ENCODE measurements around a stretch of chr18.

DNA sequence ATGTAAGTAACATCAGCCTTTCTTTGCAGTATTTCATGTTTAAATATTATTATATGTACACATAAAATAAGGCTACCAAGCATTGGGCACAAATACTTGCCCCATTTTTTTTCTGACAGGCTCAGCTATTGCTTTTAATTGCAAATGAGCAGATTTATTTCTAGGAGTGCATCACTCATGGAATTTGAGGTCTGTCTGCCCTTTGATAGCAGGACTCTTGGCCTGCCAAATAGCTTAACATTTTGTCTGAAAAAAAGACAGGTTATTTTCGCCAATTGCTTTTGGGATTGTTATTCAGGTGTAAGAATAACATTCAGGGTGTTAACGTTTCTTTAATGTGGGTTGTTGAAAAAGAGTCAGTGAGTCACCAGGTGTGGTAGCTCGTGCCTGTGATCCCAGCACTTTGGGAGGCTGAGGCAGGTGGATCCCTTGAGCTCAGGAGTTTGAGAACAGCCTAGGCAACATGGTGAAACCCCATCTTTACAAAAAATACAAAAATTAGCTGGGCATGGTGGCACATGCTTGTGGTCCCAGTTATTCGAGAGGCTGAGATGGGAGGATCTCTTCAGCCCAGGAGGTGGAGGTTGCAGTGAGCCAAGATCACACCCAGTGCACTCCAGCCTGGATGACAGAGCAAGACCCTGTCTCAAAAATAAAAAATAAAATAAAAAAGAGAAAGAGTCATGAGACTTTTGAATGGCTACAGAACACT is 26.9 kb downstream of the GATA6 start:
- PRO-cap, 7 experiments: no peak in any of the 7 experiments
- RAMPAGE, long total RNA, 2 experiments: no peak in any of the 2 experiments

GRCh38 chr18:22268447-22268914 is 99.1 kb downstream of the GATA6 start:
- PRO-cap, 7 experiments: no peak in any of the 7 experiments
- RAMPAGE, long total RNA, 2 experiments: no peak in any of the 2 experiments

GRCh38 chr18:22314372-22314786 is 103.3 kb downstream of the CTAGE1 start:
- PRO-cap, 7 experiments: no peak in any of the 7 experiments
- RAMPAGE, long total RNA, 2 experiments: no peak in any of the 2 experiments

DNA sequence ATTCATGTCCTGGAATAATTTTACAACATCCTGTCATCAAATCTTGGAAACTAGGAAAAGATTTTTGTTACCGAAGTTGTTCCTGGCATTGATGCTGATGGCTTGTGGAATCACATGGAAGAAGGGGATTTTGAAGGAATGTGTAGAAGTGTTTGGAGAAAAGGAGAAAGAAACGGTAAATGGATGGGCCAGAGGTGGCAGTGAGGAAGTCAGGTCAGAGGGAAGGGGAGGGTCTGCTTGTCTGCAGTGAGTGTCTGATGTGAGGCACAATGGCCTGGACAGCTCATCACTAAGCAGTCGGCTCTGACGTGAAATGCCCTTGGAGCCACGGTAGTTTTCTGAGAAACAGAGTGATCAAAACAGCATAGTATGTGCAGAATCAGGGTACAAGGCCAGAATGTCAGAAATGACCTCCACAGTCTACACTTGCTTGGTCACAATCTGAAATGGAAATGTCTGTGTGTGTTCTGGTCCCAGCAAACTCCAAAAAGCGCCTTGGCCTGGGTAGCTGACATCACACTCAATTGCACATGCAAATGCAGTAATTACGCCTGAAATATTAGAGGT is 95.6 kb downstream of the CTAGE1 start:
- PRO-cap, 7 experiments: peak in 3 of 7 experiments; most common plus-strand start position 437 of the sequence (in 1); most common minus-strand start position 261 of the sequence (in 2)
- RAMPAGE, long total RNA, 2 experiments: no peak in any of the 2 experiments

GRCh38 chr18:22324010-22324459 is 93.7 kb downstream of the CTAGE1 start:
- PRO-cap, 7 experiments: peak in 7 of 7 experiments; most common plus-strand start chr18:22324318 (in 6); most common minus-strand start chr18:22324239 (in 2)
- RAMPAGE, long total RNA, 2 experiments: no peak in any of the 2 experiments

DNA sequence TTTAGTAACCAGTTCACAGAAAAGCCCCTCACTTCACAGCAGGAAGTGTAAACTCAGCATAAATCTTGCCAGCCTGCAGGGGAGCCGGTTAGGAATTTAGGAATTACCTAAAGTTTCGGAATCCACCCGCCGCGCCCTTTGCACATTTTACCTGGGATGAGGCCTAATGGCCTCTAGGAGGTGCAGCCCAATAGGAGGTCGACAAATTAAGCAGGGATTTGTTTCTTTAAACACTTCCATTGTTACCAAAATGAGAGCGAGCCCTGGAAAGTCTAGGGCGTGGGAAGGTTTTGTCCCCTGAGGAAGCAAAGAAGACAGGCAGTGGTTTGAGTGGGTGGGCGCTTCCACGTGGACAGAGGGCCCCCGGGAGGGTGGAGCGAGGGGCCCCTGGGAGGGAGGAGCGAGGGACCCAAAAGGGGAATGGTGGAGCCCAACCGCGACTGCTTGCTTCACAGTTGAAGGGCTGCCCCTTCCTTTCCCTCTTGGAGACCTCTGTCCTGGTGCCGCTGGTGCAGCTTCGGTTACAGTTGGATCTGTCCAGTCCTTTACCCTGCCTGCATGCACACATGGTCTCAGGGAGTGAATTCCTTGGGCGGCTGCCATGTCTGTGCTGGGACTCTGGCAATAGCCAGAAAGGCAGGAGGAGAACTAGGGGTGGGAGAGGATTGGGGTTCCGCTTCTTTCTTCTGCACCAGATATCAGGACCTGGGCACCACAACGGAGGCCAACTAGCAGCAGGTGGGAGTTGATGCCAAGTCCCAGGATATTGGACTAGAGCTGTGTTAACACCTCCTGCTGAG is 93.1 kb downstream of the CTAGE1 start:
- PRO-cap, 7 experiments: peak in 2 of 7 experiments; most common plus-strand start position 454 of the sequence (in 1); most common minus-strand start position 494 of the sequence (in 1)
- RAMPAGE, long total RNA, 2 experiments: no peak in any of the 2 experiments

DNA sequence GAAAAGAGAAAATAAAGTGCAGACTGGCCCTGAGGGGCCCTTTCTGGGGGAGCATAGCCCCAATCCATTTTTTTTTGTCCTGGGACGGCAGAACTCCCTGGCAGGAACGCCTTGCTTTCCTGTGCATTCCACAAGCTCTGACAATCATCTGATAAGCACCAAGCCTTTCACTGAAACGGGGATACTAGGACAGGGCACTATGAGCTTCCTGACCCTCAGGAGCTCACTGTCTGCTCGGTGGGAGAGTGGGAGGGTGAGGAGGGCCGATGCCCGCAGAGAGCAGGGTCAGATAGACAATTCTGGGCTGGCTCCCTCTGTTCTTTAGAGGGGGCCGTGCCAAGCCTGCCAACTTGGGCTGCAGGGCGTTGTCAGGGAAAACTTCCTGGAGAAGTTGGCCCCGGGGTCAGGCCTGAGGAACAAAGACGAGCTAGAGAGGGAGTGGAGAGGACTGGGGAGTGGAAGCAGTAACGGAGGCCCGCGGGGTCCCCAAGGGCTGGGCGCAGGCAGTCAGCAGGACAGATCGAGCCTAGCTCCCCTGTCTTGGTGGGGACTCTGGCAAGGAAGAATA is 82.0 kb downstream of the CTAGE1 start:
- PRO-cap, 7 experiments: peak in 1 of 7 experiments; most common plus-strand start position 430 of the sequence (in 1); most common minus-strand start position 109 of the sequence (in 1)
- RAMPAGE, long total RNA, 2 experiments: no peak in any of the 2 experiments

DNA sequence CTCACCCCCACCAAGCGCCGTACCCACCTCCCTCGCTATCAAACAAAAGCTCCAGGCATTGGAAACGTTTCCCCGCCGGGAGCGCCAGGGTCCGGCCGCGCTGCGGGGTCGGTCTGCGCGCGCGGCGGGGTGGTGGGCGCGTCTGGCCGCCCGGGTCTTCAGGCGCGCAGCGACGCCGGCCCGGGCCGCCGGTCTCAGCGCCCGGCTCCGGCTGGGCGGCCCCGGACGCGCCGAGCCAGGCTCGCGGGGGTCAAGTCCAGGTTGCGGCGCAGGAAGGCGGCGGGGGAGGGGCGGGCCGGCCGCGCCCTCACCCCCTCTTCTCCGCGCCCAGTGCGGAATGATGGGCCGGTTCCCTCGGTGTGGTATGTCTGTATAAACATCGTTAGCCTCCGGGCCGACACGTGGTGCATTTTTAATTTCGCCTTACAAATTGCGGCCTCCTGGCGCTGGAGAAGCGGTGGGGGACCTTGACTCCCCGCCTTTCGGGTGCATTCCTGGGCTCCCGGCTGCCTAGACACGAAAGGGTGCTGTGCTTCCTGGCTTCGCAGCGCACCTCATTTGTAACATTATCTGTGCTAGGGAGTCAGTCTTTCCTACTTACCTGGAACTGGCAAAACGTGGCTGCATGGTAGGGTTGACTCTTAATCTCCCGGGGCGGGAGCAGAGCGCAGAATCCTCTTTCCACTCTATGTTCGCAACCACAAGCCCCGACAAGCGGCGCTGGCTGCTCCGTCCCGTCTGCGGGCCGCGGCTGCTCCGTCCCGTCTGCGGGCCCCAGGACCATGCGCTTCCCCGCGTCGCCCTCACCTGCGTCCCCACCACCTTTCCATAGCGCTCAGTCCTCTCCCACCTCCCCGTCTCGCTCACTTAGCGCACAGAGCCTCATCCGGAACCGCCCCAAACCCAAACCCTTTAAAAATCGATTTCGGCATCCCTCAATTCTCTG is 69.0 kb downstream of the CTAGE1 start:
- PRO-cap, 7 experiments: peak in 6 of 7 experiments; most common plus-strand start position 644 of the sequence (in 6); most common minus-strand start position 199 of the sequence (in 5)
- RAMPAGE, long total RNA, 2 experiments: no peak in any of the 2 experiments

DNA sequence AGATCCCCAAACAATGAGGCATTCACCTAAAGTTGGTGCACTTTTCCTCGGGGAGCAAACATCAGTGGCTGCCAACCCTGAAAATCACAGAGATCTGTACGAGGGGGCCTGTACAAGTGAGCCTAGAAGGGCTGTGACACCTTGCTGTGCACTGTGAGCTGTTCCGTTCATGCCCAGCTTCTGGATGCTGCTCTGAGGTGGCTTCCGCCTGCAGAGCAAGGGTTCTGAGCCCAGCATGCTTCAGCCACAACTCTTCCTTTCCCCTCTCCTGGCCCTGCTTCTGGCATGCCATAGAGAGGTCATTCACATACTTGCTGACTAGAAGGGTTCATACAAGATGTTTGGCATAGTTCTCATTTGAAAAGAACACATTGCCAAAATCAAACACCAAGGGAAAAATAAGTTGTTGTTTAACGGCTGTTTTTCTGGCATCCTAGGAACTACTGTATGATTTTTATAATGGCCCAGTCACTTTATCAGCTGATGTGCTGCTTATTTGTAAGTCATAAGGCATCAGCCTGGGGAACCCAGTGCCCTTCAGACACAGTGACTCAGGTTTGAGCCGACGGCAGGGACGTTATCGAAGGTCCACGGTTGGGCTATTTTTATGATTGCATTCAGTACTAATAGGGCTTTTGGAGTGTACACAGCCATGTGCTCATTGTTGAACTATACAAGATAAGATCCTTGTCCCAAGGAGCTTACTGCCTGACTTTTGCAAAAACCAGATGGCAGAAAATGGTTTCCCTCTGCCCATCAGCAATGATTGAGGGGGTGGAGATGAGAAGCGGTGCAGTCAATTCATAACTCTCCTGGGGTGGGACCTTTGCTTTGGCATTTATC is 53.9 kb upstream of the CTAGE1 start:
- PRO-cap, 7 experiments: no peak in any of the 7 experiments
- RAMPAGE, long total RNA, 2 experiments: no peak in any of the 2 experiments

- PRO-cap, 7 experiments: no peak in any of the 7 experiments
- RAMPAGE, long total RNA, 2 experiments: no peak in any of the 2 experiments
Measured at GRCh38 chr18:22613292-22613904, 195.7 kb upstream of the CTAGE1 start.

- PRO-cap, 7 experiments: peak in 3 of 7 experiments; most common plus-strand start chr18:22711333 (in 1); most common minus-strand start chr18:22711201 (in 1)
- RAMPAGE, long total RNA, 2 experiments: no peak in any of the 2 experiments
Measured at GRCh38 chr18:22710789-22711810, 222.0 kb upstream of the RBBP8 start.

DNA sequence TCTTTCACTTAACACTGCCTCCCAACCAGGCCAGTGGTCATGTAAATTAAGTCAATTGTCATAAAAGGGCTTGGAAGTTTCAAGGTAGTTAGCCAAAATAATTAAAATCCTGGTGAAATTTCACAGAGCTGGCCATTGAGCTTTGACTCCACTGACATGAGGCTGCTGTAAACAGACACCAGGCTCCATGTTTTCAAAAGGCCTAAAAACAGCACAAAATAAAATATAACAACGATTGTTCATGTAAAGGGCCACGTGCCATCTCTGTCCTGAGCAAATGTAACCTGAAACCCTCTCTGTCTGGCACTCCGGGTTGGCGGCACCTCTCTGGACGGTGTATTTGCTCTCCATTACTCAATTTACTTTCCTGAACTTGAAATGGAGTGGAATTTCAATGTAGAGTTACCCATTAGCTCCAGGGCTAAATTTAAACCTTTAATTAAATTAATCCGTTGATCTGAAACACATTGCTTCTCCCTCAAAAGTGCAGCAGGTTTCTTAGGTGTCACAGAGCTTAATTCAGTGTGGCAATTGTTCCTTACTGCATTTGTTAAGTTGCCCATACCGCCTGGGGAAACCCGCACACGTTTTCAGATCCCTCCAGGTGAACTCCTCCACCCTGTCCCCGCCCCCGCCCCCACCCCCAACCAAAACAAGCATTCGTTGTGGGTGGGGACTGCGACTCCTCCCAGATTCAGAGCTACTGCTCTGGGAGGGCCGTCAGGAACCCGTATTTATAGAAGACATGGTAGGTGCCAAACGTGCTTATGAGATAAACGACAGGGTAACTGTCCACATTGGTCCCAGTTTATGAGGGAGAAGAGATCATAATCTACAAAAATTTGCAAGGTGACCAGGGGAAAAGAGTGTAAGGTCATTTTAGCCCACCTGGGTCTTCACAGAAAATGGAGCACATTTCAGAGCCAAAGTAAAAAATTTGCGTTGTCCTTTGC is 1.2 kb upstream of the CABLES1 start:
- PRO-cap, 7 experiments: peak in 1 of 7 experiments; most common plus-strand start position 737 of the sequence (in 1)
- RAMPAGE, long total RNA, 2 experiments: no peak in any of the 2 experiments

- PRO-cap, 7 experiments: no peak in any of the 7 experiments
- RAMPAGE, long total RNA, 2 experiments: no peak in any of the 2 experiments
Measured at GRCh38 chr18:23154599-23155117, 19.4 kb downstream of the CABLES1 start.

DNA sequence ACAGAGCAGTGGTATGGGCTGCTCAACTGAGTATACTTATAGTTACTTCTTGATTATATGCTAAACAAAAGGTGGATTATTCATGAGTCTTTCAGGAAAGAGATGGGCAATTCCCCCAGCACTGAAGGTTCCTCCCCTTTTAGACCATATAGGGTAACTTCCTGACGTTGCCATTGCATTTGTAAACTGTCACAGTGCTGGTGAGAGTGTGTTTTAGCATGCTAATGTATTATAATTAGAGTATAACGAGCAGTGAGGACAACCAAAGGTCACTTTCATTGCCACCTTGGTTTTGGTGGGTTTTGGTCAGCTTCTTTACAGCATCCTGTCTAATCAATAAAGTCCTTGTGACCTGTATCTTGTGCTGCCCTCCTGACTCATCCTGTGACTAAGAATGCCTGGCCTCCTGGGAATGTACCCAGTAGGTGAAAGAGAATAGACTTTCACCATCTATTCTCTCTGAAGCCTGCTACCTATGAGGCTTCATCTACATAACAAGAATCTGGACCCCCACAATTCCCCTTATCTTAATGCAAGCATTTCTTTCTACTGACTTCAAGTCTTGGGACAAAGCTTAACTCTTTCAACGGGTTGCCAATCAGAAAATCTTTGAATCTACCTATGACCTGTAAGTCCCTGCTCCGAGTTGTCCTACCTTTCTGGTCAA is 148.7 kb downstream of the CABLES1 start:
- PRO-cap, 7 experiments: no peak in any of the 7 experiments
- RAMPAGE, long total RNA, 2 experiments: no peak in any of the 2 experiments

- PRO-cap, 7 experiments: no peak in any of the 7 experiments
- RAMPAGE, long total RNA, 2 experiments: no peak in any of the 2 experiments
Measured at GRCh38 chr18:23330795-23331759, 106.7 kb downstream of the TMEM241 start.

GRCh38 chr18:23355381-23355733 is 82.4 kb downstream of the TMEM241 start:
- PRO-cap, 7 experiments: no peak in any of the 7 experiments
- RAMPAGE, long total RNA, 2 experiments: no peak in any of the 2 experiments

- PRO-cap, 7 experiments: no peak in any of the 7 experiments
- RAMPAGE, long total RNA, 2 experiments: no peak in any of the 2 experiments
Measured at GRCh38 chr18:23475164-23475454, 22.0 kb downstream of the RIOK3 start.

DNA sequence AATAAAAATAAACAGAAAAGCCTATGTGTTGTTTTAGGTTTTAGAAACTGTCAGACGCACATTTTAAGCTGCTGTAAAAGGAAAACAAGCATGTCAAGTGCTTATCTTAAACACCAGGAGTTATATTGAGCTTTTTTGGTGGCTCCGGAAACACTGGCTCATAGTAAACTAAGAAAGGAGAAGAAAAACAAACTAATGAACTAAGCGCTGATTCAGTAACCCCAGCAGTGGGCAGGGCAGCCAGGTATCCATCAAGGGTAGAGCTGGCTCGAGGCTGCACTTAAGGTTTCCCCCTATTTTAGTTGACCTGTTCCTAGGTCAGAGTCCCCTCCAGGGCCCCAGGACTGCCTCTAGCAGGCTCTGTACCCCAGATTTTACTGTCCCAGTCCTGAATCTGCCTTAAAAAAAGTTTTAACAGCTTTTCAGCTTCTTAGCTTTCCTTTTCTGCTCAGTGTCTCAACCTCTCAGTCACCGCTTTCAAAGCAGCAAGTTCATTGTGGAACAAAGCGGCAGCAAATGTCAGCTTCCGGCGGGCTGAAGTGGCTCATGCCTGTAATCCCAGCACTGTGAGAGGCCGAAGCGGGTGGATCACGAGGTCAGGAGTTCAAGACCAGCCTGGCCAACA is 15.3 kb upstream of the RMC1 start:
- PRO-cap, 7 experiments: peak in 1 of 7 experiments; most common plus-strand start position 247 of the sequence (in 1); most common minus-strand start position 170 of the sequence (in 1)
- RAMPAGE, long total RNA, 2 experiments: no peak in any of the 2 experiments

DNA sequence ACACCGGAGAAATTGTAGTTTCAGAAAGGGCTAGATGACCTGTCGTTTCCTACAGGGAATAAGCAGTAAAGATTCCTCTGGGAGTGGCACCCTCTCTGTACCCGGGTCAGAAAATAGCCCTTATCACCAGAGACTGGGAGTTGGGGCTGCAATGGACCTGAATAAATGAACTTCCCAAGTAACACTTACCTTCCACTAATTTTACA is 820 bp upstream of the RMC1 start:
- PRO-cap, 7 experiments: no peak in any of the 7 experiments
- RAMPAGE, long total RNA, 2 experiments: no peak in any of the 2 experiments

- PRO-cap, 7 experiments: no peak in any of the 7 experiments
- RAMPAGE, long total RNA, 2 experiments: no peak in any of the 2 experiments
Measured at GRCh38 chr18:23585906-23586195, 455 bp downstream of the NPC1 start.

All from ovary (tissue), 7 donors.